ENCODE data around the gene STRC.

DNA sequence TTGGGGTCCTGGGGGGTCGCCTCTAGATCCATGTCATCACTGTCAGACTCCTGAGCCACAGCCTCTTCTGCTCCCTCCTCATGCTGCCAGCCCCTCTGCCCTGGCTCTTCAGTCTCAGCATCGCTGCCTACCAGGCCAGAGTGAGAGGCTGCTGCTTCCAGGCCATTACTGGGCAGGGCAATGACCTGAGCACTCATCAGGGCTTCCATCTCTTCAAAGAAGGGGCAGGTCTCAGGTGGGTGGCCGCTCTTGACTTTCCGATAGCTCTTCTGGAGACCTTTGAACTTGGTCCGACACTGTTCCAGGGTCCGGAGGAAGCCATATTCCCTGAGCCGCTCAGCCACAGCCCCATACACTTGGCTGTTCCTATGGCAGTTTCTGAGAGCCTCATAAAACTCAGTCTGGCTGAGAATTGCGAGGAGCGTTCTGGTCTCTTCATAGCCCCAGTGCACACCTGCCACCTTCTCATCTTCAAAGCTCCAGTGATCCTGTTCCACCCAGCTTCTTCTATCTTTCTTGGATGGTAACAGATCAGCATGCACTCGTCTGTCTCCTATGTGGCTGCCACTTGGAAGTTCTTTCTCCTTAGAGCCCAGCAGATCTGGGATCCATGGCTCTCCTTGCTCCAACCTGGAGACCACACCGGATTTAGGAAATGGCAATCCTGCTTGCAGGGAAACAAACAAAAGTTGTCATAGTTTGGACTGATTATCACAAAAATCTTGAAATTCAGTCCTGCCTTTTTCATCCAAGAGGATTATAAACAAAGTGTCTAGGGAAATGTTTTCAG lies 4.5 kb downstream of the ZSCAN29 start:
- PRO-cap, result no peak
- RAMPAGE, long total RNA, 4 experiments, result no peak in any of the 4 experiments

DNA sequence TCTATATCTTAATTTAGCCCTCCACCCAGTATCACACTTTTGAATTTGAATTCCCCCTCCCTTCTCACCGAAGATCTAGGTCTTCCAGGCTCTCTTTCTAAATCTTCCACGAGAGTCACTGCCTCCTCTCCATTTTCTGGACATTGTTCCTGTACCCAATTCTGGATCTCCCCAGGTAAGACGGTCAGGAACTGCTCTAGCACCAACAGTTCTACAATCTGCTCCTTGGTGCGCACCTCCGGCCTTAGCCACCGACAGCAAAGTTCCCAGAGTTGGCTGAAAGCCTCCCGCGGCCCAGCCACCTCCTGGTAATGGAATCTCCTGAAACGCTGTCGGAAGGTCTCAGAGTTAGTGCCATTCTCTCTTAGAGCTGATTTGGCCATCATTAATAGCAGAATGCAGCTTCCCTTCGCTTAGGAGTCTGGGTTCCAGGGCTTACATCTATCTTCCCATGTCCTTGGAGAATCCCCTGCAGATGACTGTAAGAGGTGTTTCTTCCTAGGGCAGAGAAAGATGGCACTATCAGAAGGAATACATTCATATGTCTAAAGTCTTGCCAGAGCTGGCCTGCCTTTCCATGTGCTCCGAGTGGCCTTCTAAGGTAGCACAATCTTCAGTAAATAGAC lies 1.2 kb downstream of the ZSCAN29 start:
- PRO-cap, result no peak
- RAMPAGE, long total RNA, 4 experiments, result no peak in any of the 4 experiments

DNA sequence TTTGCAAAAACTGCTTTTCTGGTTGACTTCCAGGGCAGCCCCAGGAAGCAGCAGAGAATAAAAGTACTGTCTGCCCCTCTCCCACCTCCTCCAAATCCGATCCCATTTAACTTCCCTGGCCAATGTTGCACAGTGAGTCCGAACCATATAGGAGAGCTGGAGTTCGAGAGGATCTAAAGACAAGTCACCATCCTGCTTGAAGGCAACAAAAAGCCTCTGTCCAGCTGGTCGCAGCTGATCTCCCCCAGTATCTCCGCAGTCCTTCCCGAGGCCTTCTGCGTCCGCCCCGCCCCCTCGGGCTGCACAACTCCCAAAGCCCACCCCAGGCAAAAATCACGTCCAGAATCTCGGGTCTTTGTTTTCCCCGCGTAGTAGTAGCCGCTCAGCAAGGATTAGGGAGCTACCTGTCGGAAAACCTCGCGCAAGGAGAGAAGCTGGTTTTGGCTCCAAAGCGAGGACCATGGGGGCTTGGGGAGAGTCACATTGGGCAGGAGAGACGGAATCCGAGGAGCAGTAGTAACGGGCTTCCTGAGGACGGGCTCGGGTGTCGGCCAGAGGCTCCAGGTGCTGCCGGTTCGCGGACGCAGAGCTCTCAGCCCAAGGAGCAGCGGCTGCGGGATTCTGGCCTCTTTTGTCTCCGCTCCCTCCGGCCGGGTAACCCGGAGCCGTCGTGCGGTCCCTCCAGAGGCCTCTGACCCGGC lies 539 bp downstream of the ZSCAN29 start:
- PRO-cap, result unidirectional peak, plus-strand start at position 547 of the sequence
- RAMPAGE, long total RNA, 4 experiments, result no peak in any of the 4 experiments

DNA sequence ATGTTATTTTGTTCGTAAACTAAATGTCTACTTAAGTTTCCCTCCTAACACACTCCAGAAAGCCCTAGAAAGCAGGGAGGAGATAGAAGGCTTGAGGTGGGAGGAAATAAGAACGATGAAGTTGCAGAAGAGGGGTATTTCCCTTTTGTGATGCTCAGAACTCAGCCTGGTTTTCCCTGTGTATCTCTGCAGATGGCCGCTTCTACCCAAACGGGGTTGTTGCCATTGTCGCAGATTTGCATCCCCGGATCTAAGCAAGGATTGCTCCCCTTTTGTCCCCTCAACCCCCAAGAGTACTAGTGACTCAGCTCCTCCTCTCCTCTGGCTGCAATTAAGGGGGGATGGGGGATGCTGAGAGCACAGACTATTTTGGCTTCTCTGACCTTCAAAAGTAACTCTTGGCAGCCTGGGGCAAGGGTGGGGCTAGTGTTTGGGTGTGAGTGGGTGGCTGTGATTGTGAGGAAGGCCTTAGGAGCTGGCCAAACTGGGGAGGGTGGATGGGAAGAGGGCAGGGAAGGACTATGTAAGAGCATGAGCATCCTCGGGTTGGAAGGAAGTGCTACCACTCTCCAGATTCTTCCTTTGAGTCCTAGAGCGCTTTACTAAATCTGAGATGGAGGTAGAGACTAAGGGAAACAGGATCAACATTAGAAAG lies 1.3 kb upstream of the MAP1A start:
- PRO-cap, result bidirectional peak, plus-strand start at position 482 of the sequence, minus-strand start at position 295 of the sequence
- RAMPAGE, long total RNA, 4 experiments, result no peak in any of the 4 experiments

GRCh38 chr15:43527684-43528700 lies 10.6 kb downstream of the MAP1A start:
- PRO-cap, result no peak
- RAMPAGE, long total RNA, 4 experiments, result no peak in any of the 4 experiments

GRCh38 chr15:43618743-43618961 lies at the start of gene STRC:
STRC (minus strand) TSS chr15:43618800.
- PRO-cap, result no peak
- RAMPAGE, long total RNA, 4 experiments, result no peak in any of the 4 experiments

DNA sequence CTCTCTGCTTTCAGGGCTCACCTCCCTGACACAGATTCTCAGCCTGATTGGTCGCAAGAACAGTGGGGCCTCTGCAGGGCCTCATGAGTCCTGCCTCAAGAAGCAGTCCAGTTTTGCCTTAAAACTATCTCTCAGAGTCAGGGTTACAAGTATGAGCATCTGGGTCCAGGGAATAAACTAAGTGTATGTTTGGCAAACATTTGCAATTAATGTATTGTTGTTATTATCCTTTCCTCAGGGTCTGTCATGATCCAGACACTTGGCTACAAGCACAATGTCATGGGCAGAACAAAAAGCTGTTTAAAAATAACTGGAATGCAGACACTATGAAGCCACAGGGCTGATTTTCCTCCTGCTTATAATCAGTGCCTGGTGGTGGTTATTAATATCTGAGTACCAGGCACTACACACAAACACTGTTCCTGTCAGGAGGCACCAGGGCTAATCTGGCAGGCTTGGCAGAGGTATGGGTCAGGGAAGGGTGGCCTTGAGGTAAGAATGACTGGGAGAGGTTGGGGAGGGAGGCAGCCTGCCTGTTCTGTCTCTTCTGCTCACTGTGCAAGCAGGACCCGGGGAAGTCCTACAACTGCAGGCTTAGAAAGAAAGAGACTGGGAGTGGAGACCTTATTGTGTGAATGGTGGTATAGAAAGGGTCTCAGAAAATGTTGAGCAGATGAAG lies 67.1 kb downstream of the WDR76 start:
- PRO-cap, result no peak
- RAMPAGE, long total RNA, 4 experiments, result no peak in any of the 4 experiments

DNA sequence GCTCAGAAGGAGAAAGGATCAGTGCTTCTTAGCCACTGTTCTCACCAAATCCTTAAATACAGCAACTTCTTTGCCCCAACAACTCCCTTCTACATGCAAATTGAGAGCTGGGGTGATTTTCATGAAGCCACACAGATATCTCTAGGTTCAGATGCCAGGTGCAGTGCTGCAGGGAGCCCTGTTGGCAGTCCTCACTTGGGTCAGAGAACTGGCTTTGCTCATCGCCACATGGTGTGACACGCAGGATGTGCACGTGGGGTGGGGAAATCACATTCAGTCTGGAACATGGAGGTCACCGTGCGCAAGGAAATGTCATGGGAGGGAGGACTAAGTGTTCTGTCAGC lies 103.7 kb downstream of the WDR76 start:
- PRO-cap, result no peak
- RAMPAGE, long total RNA, 4 experiments, result no peak in any of the 4 experiments

GRCh38 chr15:44287725-44288106 lies 803 bp upstream of the GOLM2 start:
- PRO-cap, result unidirectional peak, plus-strand start at chr15:44288016; unidirectional peak, plus-strand start at chr15:44288049
- RAMPAGE, long total RNA, 4 experiments, result no peak in any of the 4 experiments

DNA sequence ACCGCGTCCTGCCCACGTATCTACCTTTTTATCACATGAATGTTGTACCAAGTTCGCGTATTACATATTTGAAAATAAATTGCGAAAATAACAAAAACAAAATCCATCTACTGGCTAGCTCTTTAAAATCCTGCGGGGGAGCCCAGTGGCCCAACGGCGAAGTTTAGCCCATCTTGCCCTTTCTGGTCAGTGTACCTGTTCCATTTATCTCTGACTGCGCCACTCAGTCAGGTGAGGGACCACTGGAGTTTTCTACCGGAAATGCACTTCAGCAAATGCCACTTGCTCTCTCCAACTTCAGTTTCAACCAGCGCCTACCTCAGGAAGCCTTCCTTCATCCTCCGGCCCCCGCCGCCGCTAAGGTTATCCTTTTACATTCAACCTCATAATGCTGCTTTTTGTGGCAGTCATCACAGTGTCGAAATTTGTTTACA lies 1.1 kb upstream of the EIF3J start:
- PRO-cap, result no peak
- RAMPAGE, long total RNA, 4 experiments, result no peak in any of the 4 experiments

- PRO-cap, result no peak
- RAMPAGE, long total RNA, 4 experiments, result no peak in any of the 4 experiments
Observed at GRCh38 chr15:44661875-44662280, 1.6 kb downstream of the SPG11 start.

DNA sequence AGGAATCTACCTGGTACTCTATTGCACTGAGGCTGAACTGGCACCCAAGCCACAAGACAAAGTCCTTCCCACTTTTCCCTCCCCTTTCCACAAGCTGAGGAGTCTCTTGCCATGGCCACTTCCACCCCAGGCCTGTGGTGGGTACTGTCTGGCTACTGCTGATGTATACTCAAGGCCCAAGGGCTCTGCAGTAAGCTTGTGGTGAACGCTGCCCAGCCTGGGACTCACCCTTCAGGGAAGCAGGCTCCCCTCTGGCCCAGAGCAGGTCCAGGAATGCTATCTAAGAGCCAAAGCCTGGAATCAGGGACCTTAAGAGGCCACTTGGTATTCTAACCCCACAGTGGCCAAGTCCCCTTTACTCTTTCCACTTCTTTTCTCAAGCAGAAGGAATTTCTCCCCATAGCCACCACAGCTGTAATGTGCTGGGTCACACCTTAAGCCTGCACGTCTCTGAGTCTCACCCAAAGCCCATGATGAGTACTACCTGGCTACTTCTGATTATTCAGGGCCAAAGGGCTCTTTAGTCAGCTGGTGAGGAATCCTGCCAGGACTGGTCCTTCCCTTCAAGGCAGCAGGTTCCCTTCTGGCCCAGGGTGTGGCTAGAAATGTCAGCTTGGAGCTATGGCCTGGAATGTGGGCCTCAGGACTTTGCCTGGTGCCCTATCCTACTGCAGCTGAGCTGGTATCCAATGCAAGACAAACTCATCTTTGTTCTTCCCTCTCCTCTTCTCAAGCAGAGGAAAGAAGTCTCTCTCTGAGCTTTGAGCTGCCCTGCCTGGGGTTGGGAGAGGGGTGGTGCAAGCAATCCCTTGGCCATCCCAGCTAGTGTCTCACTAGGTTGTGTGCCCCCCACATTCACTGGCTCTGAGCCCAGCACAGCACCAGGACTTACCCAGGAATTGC lies 4.0 kb downstream of the PATL2 start:
- PRO-cap, result no peak
- RAMPAGE, long total RNA, 4 experiments, result no peak in any of the 4 experiments

DNA sequence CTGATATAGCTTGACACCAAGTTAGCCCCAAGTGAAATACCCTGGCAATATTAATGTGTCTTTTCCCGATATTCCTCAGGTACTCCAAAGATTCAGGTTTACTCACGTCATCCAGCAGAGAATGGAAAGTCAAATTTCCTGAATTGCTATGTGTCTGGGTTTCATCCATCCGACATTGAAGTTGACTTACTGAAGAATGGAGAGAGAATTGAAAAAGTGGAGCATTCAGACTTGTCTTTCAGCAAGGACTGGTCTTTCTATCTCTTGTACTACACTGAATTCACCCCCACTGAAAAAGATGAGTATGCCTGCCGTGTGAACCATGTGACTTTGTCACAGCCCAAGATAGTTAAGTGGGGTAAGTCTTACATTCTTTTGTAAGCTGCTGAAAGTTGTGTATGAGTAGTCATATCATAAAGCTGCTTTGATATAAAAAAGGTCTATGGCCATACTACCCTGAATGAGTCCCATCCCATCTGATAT lies 4.1 kb downstream of the B2M start:
- PRO-cap, result no peak
- RAMPAGE, long total RNA, 4 experiments, result no peak in any of the 4 experiments

GRCh38 chr15:44720100-44720176 lies 8.6 kb downstream of the B2M start:
- PRO-cap, result no peak
- RAMPAGE, long total RNA, 4 experiments, result no peak in any of the 4 experiments

DNA sequence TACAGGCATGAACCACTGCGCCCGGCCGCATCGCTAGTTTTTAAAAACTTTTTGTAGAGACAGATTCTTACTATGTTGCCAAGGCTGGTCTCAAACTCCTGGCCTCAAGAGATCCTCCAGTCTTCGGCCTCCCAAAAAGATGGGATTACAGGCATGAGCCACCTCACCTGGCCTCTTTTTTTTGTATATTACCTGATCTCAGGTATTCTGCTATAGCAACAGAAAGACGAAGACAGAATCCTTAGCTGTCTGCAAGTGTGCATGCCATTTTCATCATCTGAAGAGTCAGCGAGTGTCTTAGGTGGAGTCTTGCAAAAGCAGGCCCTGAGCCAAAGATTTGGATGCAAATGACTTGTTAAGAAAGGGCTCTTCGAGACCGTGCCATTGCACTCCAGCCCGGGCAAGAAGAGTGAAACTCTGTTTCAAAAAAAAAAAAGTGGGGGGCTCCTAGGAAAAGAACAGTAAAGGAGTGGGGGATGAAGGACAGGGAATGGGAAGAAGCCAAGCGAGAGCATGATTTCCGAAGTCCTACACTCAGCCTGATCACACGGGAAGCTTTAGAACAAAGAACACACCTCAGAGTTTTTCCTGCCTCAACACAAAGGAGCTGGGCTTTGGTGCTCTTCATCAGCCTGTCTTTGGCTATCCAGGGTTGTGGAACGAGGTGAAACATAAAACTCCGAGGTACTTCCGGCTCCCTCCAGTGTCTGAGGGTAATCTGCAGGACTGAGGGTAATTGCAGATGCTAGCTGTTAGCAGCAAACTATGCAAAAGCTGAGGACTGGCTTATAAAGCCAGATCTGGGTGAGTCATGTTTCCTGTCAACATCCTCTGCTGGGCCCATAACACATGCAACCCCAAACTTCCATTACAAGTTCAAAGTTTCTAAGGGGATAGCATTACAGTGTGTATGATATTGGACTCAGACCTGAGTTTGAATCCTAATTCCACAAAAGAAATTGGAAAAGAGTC lies 10.0 kb upstream of the TRIM69 start:
- PRO-cap, result bidirectional peak, plus-strand start at position 873 of the sequence, minus-strand start at position 728 of the sequence
- RAMPAGE, long total RNA, 4 experiments, result no peak in any of the 4 experiments

DNA sequence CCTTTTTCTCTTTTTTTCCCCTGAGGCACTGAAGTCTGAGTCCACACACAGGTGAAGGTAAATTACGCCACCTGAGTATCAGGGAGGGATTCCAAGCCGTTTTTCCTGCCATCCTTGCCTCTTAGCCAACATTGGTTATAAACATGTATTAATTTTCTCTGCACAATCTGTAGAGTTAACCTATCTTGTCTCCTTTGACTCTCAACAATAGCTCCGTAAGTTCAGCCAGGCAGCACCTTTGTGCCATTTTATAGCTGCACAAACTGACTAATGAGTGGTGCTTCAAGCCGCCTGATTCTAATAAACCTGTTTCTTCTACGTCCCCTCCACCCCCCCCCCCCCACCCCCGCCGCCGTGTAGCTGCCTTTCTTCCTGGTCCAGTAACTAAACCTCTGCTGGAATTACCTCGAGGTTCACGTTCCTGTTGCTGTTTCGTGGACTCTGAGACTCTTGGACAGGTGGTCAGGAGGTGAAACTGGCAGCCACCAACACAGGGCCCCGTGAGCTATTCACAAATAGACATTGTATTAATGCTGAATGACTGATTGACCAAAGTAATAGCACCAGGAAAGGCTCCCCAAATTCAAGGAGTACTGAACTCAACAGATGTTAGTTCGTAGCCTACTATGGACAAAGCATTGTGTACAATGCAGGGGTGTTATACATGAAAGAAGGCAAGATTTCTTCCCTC lies 73.8 kb downstream of the TRIM69 start:
- PRO-cap, result no peak
- RAMPAGE, long total RNA, 4 experiments, result no peak in any of the 4 experiments

DNA sequence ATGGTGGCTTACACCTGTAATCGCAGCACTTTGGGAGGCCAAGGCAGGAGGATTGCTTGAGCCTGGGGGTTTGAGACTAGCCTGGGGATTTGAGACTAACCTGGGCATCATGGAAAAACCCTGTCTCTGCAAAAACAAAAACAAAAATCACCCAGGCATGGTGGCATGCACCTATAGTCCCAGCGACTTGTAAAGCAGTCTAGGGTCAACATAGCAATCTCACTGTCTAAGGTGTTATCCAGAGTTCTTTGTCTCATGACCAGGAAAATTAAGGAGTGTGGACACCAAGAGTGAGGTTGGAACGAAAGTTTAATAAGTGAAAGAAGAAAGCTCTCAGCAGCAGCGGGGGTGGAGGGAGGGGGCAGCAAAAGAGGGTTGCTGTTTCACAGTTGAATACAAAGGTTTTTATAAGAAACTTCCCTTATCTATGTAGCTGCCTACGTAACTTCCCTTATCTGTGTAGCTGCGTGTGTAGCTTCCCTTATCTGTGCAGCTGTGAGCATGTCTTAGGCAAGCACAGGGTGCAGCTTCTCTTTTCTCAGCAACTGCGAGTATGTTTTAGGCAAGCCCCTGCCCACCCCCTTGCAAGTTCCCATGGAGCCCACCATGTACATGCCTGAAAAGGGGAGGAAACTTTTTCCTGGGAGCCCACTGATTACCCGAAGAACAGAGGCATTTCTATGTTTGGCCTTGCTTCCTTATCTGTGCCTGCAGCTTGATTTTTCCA lies 25.6 kb downstream of the SORD start:
- PRO-cap, result no peak
- RAMPAGE, long total RNA, 4 experiments, result no peak in any of the 4 experiments

- PRO-cap, result no peak
- RAMPAGE, long total RNA, 4 experiments, result no peak in any of the 4 experiments
Observed at GRCh38 chr15:45134533-45135868, 5.2 kb downstream of the DUOX1 start.

DNA sequence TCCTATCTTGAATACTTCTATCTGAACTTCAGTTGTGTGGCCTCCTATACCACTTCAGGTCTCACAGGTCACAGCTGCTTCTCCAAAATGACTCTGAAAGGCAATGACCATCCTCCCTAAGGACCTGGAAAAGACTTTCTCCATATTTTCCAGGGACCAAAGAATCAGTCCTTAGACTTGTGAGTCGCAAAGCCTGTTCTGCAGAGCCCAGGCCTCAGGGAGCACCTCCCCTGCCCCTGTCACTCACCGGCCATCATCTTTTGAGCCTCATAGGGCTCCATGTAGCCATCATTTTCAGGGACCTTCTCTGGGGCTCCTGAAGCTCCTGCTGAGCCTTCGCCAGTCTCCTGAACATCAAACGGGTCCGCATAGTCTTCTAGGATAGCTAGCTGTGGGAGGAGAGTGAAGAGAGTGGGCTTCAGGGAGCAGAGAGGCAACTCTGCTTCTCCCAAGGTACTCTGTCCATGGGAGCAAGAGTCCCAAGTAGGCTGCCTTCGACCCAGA lies 9.8 kb downstream of the SHF start:
- PRO-cap, result no peak
- RAMPAGE, long total RNA, 4 experiments, result no peak in any of the 4 experiments

DNA sequence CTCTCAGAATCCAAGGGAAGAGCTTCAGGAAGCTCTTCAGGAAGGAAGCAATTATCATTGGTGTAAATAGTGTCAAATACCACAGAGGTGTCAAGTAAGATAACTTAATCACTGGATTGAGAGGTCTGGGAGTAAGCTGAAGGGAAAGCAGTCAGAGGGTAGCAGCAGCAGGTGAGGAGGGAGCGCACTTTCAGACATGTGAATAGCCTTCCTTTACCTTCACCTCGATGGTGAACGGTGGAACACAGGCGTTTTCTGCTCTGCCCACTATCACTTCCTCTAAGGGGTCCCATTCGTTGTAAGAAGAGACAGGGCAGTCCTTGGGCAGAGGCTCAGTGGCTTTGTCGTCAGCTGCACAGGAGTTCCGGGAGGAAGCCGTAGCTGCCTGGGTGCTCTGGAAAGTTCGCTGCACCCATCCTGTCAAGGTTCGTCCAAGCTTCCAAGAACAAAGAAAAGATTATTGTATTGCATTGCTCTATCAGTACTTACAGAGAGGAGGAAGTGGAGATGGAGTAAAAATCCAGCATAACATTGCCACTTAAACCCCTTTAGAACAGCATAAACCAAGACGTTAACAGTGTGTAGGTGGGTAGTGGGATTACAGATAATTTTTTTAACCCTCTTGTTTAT lies 1.8 kb downstream of the GATM start:
- PRO-cap, result no peak
- RAMPAGE, long total RNA, 4 experiments, result no peak in any of the 4 experiments